ENCODE results near the genes ZNF618 and TNFSF15.

GRCh38 chr9:113371572-113373016 lies 4.7 kb downstream of the HDHD3 start:
- PRO-cap, result no peak
- RAMPAGE, long total RNA, 2 experiments, result no peak in any of the 2 experiments

GRCh38 chr9:113502184-113502962 lies 38.8 kb downstream of the RGS3 start:
- PRO-cap, result no peak
- RAMPAGE, long total RNA, 2 experiments, result no peak in any of the 2 experiments

DNA sequence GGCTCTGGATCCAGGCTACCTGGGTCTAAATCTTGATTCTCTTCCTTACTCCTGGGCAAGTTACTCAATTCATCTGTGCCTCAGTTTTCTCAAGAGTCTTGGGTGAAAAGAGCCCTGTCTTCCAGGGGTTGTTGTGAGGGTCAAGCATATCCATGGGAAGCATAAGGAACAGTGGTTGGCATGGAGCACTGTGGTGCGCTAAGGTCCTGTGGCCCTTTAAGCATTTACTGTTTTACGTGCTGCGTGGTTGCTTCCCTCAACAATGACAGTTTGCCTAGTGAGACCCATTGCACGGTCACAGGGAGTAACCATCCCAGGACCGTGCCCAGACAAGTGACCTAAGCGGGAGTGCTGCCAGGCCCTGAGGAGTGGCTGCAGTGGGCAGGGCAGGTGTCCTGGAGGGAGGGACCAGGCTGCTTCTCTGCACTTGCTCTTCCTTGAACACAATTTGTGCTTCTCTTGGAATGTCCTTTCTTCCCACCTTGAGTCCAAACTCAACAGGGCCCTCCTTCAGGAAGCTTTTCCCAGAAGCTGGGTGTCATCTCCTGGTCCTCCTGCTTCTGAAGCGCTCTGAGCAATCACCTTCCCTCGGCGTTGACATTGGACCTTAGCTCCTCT lies 64.5 kb downstream of the RGS3 start:
- PRO-cap, result no peak
- RAMPAGE, long total RNA, 2 experiments, result no peak in any of the 2 experiments

DNA sequence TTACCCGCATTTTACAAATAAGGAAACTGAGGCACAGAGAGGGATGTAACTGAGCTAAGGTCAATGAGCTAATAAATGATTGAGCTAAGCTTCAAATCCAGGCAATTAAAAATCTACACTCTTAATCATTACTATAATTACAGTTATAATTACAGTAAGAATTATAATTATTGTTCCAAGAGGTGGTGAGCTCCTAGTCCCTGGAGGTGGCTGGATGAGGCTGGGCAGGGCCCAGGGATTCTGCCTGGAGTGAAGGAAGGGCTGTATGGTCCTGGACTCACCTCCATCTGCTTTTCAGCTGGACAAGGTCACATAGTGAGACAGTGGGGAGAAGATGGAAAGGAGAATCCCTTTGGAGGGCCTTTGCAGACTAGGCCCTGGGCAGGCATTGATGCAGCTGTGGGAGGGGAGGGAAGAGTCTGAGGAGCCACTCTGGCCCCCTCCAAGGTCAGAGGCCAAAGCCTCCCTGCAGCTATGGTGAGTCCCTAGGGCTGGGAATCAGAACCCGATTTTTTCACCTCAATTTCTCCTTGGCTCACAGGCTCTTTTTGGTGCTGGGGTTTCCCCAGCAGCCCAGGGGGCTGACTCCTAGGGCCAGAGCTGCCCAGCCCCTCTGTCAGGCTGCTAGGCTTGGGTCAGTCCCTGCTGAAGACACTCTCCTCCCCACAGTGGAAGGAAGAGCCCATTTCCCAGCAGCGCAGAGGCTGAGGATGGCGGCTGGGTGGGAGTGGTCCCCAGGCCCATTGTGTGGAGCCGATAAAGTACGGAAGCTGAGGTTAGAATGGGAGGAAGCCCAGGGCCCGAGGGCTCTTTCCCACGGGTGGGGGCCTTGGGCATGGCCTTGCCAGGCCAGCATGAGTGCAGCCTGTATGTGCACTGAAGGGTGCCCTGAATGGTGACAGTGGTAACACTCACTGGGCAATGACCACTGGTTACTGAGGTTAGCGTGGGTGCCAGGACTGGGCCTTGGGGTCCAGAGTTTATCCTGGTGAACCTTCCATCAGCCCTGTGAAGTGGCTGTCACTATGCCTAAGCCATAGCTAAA lies 125.6 kb downstream of the RGS3 start:
- PRO-cap, result no peak
- RAMPAGE, long total RNA, 2 experiments, result no peak in any of the 2 experiments

- PRO-cap, result bidirectional peak, plus-strand start at chr9:113876134, minus-strand start at chr9:113876024; bidirectional peak, plus-strand start at chr9:113876331, minus-strand start at chr9:113876387
- RAMPAGE, long total RNA, 2 experiments, result start-site peak on the plus strand in 1 of 2 experiments, at chr9:113876310-113876368 at its widest, 124 reads per replicate
These were observed at the start of gene ZNF618 for GRCh38 chr9:113875630-113876635. Gene ZNF618 (plus strand): TSS chr9:113876309.

DNA sequence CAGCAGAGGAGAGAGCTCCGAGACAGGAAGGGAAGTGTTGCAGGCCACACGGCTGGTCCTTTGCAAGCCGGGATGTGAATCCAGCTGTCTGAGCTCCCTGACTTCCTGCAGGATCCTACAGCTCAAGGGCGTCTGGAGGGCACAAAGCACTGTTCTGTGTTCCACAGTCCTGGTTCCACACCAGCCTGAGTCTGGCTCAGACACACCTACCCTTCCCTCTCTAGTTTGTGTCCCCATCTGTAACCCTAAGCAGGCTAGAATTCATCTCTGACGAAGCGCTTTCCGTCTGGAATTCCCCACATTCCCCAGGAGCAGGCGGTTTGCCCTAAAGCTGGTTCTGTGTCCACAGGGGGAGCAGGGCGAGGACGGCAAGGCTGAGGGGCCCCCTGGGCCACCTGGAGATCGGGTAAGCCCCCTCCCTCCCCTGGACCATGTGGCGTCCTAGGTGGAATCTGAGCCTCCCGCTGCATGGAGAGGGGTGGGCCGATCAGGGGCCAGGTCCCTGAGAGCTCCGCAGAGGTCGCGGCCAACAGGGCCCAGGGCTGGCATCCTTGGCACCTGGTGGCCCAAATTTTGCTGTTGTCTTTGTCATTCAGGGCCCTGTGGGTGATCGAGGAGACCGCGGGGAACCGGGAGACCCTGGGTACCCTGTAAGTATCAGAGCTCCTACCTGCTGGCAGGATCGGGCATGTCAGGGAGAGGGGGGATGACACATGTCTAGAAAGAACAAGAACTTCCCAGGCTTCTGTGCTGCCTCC lies 34.6 kb upstream of the ORM1 start:
- PRO-cap, result no peak
- RAMPAGE, long total RNA, 2 experiments, result no peak in any of the 2 experiments

- PRO-cap, result no peak
- RAMPAGE, long total RNA, 2 experiments, result no peak in any of the 2 experiments
These were observed 2.1 kb downstream of the ORM2 start for GRCh38 chr9:114331648-114332202.

DNA sequence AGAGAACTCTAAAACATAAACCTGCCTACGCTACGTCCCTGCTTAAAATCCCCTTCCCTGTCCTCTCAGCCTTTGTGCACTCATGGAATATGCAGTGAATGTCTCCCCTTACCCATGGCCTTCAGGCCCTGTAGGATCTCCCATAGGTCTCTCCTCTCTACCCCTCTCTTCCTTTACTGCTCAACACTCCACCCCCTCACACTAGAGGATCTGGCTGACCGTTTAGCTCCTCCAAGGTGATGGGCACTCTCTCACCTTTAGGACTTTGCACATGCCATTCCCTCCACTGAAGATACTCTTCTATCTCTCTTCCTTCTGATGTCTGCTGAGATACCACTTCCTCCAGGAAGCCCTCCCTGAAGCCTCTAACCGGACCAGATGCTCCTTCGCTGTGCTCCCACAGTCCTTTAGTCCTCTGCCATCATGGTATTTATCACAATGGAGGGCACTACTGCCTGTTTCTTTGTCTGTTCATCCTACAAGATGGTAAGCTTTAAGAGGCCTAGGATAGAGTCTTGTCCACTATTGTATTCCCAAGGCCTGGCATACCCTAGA lies 20.0 kb downstream of the ORM2 start:
- PRO-cap, result no peak
- RAMPAGE, long total RNA, 2 experiments, result no peak in any of the 2 experiments

DNA sequence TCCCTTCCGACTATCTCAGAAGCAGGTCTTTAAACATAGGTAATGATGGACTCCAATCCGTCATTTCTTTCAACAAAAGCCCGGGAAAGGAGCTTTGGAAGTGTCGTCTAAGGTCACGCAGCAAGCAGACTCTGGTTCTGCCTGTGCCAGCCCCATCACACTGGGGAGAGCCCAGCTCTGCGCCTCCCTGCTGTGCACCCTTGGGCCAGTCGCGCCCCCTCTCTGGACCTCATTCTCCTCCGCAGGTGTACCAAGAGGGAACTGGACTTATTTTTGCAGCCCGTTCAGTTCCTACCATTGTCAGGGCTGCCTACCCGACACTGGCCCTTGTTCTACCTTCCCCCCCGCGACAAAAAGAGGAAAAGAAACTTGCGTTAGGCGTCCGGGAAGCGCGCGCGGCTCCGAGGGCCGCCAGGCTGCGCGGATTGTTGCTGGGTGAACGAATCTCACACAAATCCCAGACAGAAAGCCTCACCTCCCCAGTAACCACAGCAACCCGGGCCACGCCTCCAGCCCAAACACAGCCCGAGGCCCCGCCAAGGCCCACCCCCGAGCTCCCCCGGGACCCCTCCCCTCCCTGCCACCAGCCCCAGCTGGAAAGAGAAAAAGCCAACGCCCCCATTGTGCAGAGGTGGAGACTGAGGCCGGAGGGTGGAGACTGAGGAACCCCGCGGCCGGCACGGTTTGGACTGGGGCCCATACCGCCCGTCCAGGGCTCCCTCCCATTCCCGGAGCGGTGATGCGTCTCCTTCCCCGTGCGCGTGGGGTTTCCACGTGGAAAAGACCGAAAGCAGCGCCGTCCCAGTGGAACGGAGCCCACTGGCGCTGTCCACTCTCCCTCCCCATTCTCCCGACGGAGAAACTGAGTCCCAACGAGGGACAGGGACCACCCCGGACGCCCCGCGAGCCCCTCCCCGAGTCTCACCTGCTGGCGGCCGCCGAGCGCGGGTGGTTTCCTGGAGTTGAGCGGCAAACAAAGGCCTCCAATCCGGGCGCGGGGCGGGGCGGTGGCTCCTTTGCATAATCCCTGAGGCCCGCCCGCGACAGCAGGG lies 10.1 kb upstream of the AKNA start:
- PRO-cap, result bidirectional peak, plus-strand start at position 725 of the sequence, minus-strand start at position 420 of the sequence; bidirectional peak, plus-strand start outside the sequence, minus-strand start at position 958 of the sequence
- RAMPAGE, long total RNA, 2 experiments, result start-site peak on the minus strand in 2 of 2 experiments, centred at positions 605 to 791 of the sequence, 58 to 73 reads per replicate

- PRO-cap, result no peak
- RAMPAGE, long total RNA, 2 experiments, result no peak in any of the 2 experiments
These were observed 2.3 kb downstream of the WHRN start for GRCh38 chr9:114502856-114503521.

DNA sequence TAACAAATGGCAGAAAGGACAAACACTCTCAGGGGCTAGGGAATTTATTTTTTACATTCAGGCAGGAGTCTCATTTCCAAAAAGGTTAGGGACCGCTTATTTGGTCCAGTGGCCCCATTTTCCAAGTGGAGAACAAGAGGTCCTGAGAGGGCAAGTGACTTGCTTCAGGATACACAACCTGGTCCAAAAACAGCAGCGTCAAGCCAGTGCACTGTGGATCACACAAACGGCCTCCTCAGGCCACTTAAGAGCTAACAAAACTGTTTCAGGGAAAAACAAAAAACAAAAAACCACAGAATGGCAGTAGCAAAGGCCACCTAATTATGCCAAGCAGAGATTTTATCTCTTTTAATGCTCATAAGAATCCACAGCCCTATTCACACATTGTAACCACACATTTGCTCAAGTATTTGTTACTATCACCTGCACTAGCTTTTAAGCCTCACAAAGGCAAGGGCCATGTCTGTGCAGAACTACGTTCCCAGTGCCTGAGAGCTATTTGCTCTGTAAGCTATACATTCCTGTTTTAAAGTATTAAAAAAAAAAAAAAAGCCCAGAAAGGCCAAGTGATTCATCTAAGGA lies 1.7 kb downstream of the WHRN start:
- PRO-cap, result no peak
- RAMPAGE, long total RNA, 2 experiments, result no peak in any of the 2 experiments

DNA sequence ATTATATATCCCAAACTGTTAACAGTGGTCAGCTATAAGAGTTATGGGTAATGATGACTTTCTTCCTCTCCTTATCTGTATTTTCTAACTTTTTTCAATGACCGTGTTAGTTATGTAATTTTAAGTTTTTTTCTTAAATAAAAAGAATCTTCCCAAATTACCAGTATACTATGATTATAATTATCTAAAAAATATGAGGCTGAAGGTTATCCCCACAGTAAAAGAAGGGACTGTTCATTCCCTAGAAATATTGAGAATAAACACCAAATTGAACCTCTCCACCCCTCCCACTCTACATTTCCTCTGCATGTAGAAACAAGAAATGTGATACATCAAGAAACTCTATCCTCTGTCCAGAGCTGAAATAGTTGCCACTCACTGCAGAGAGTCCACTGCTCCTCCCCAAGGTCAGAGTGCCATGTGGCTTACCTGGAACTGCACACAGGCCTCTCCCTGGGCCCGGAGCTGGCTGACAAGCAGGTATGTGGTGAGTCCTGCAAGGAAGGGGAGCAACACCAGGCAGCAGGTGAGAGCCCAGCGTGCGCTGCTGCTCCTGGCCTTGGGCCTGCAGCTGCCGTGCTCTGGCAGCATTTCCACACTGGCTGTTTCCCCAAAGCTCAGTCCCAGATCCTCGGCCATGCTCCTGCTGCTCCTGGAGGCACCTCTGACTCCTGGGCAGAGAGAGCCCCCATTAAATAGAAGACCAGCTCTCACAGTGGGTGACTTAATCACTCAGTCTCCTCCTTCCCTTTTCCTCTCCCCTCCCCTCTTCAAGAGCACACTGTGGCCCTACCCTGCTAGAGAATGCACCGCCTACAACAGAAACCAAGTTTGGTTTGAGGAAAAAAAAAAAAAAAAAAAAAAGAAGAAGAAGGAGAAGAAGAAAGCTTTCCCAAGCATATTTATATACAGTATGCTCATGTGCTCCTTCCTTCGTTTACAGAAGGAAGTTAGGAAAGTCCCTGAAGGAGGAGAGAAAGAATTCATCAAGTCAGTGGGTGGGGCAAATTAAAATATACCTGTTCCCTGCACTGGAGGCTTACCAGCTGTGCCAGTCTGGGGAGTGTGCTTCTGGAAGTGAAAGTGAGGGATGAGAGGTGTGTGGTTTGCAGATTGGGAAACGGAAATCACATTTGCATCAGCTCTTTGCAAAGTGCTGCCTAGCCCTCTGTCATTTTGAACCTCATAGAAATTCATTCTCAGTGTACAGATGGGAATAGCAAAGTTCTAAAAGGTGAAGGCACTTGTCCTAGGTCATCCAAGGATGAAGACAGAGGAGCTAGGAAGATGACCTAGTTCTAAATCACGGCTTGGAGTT lies at the start of gene TNFSF15:
TSS of gene TNFSF15 (minus strand) at position 666 of the 1,318 bp plus-strand sequence.
- PRO-cap, result unidirectional peak, plus-strand start at position 620 of the sequence; unidirectional peak, minus-strand start at position 666 of the sequence
- RAMPAGE, long total RNA, 2 experiments, result no peak in any of the 2 experiments

DNA sequence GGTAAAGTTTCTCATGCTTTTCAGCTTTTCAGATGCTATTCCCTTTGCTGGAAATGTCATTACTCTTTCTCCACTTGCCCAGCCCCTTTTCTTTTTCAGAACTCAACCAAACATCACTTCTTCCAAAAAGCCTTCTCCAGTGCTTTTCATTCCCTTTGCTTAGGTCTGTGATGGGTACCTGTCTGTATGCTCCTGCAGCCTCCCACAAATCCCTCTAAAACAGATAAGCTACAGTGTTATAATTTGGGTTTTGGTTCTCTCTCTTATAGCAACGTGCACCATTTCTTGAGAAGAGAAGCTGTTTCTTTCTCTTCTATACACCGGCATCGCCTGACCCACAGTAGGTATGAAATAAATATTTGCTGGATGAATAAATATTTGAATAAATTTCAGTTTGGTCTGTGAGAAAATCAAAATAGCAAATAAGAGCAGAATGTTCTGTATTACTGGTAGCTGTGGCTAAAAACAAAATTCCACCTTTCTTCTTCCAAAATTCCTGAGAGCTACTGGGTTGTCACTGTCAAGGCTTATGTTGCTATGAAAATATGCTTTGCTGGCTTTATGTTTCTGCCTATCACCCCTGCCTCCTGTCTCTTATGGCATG lies 49.1 kb downstream of the TNC start:
- PRO-cap, result no peak
- RAMPAGE, long total RNA, 2 experiments, result no peak in any of the 2 experiments

GRCh38 chr9:115295550-115296200 lies 177.7 kb upstream of the TNC start:
- PRO-cap, result no peak
- RAMPAGE, long total RNA, 2 experiments, result no peak in any of the 2 experiments

DNA sequence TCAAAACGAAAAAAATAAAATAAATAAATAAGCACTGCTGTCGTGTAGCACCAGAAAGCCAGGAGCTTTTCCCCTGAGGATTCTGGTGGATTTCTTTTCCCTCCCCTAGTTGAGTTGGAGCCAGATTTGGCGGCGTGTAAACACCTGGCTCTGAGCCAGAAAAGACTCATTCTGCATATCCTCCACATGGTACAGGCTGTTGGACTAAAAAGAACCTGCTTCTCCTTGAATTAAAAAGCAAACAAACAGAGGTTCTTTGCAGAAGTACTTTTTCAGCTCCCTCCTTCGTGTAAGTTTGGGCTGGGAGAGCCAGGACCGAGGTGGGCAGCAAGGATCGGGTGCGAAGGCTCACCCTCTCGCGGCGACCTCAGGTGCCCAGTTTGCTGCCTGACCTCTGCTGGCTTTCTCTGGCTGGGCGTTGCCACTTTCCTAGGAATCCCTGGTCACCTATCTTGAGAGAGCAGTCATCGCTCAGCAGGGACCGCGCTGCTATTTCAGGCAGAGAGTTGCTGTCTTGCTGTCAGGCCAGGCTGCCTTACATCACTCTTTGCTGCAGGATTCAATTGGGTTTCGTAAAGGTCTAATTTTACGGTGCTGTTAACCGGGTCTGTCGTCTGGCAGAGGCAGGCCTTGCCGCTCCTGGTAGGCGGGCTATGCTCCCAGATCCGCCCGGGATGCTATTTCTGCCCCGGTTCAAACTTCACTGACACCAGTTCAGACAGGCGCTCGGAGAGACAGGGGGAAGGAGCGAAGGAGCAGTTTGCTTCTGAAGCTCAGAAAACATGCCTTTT lies 3.2 kb downstream of the PAPPA start:
- PRO-cap, result bidirectional peak, plus-strand start at position 712 of the sequence, minus-strand start at position 549 of the sequence
- RAMPAGE, long total RNA, 2 experiments, result no peak in any of the 2 experiments

- PRO-cap, result no peak
- RAMPAGE, long total RNA, 2 experiments, result no peak in any of the 2 experiments
These were observed 241.7 kb downstream of the PAPPA start for GRCh38 chr9:116395258-116395768.

DNA sequence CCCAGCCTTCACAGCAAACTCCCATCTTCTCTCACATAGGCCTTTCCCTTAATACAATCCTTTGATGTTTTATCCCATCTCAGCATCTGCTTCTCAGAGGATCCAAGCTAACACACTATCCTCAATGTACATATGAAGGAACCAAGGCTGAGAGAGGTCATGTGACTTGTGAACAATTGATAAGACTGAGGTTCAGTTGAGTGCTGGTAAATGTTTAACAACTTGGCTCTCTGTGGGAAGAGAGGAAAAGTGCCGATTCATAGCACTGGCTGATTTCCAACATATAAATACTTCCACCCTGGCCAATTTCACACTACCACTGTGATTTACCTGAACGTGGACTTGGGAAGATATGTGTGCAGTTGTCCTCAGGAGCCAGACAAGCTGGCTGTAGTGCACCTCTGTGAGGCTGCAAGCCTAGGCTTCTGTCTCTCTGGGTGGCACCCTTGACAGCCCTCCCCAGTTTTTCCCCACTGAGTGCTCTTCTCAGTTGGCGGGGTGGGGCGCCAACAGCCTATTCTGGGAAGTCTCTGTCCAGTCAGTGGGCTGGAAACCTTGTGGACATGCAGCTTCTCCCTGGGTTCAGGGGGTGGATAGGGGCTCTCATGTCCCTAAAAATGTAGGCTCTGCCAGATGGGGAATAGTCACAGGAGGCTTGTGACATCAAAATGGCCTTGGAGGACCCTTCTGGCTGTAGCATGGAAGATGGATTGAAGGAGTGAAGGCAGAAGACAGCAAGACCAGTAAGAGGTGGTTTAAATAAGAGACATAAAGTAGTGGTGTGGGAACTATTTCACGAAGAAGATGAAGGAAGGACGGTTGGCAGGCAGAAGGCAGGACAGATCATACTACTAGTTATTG lies 120.0 kb upstream of the TRIM32 start:
- PRO-cap, result no peak
- RAMPAGE, long total RNA, 2 experiments, result no peak in any of the 2 experiments

DNA sequence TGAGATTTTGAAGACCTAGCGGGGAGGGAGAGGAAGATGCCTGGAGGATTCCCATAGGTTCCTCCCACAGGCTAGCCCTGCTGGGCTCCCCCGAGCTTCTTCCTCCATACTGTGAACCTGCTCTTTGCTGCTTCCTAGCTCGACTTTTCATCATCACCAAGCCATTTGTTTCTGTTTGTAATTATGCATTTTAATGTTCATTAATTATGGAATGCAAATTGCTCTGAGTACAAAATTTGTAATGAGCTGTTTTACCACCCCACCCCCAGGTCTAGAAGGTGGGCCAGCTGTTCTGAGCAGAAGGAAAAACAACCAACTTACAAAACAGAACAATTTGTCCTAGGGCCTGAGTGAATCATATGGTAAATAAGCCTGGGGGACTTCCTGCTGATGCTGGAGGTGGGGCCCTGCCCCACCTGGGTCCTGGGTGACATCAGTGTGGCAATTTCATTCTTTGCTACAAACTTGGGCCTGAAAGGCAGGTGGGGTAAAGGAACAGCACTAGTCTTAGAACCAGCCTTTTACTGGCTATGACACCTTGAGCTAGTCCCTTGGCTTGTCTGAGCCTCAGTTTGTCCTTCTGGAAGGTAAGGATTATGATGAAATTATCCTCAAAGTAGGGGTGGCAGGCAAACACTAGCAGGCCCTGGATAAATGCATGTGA lies 150.4 kb downstream of the TRIM32 start:
- PRO-cap, result unidirectional peak, plus-strand start at position 481 of the sequence
- RAMPAGE, long total RNA, 2 experiments, result no peak in any of the 2 experiments

DNA sequence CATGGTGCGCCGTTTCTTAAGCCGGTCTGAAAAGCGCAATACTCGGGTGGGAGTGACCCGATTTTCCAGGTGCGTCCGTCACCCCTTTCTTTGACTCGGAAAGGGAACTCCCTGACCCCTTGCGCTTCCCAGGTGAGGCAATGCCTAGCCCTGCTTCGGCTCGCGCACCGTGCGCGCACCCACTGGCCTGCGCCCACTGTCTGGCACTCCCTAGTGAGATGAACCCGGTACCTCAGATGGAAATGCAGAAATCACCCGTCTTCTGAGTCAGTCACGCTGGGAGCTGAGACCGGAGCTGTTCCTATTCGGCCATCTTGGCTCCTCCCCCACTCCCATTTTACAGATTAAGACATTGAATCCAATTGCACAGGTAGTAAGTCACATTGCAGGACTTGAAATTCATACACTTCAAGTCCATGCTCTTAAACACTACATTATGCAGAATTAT lies 343.1 kb downstream of the ASTN2 start:
- PRO-cap, result no peak
- RAMPAGE, long total RNA, 2 experiments, result no peak in any of the 2 experiments

DNA sequence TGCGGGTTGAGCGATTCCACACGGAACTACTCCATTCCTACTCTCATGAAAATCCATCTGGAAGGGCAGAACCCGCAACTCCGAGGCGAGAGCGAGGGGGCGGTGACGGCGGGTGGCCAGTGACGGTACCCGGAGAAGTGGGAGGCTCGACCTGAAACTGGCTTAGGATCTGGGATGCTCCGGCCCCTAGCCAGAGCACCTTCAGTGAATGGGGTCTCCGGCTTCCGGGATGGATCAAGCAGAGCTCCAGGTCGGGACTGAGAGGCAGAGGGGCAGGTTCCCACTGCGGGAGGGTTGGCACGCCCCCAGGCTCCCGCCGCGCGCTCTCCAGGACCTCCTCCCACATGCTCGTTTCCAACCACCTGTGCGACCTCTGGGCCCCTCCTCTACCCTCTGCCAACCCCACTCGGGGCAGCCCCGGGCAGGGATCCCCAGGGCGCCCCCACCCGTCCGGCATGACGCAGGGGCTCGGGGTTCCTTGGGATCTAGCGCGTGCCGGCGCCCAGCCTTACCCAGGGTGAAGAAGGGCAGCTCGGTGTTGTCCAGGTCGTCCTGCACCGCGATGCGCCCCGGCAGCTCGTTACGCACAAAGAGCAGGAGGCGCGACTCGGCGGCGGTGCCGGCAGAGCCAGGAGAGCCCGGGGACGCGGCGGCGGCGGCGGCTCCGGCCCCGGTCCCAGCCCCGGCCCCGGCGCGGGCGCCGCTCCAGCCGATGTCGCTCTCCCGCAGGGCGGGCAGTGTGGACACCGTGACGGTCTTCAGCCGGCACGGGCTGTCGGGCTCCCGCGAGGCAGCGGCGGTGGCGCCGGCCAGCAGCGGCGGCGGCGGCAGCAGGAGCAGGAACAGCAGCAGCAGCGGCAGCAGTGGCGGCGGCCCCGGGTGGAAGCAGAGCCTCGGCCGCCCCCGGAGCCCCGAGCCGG lies 612 bp downstream of the ASTN2 start:
- PRO-cap, result unidirectional peak, minus-strand start at position 259 of the sequence; unidirectional peak, plus-strand start at position 625 of the sequence; bidirectional peak, plus-strand start at position 786 of the sequence, minus-strand start at position 717 of the sequence
- RAMPAGE, long total RNA, 2 experiments, result no peak in any of the 2 experiments